ENCODE data around the genes COL6A3 and PRLH.

GRCh38 chr2:237361526-237362036, 52.4 kb downstream of the COL6A3 start:
- RRBS: no CpG with 5 or more reads among the region's 20 CpGs

DNA sequence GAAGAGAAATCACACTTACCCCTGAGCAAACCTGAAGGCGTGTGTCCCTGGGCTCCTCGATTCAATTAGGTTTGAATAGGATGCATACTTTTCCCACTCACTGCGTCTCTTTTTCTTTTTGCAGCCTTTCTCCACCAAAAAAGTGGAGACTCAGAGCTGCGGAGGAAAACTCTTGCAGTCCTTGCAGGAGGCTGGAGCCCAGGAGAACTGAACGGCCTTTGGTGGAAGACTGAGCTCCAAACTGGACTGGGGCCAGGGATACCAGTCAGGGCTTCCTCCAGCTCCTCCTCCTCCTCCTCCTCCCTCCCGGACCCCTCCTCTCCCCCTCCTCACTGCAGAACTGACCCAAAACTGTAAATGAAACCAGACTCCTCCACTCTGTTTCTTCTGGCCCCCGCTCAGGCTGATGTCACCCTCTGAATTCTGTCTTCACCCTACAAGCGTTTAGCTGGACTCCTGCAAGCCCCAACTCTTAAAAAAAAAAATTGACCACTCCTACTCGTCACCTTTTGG, at the start of gene COL6A3:
Gene COL6A3, minus strand, starts transcription at position 231 of the 513 bp plus-strand sequence.
- RRBS: no CpG with 5 or more reads among the region's 9 CpGs

DNA sequence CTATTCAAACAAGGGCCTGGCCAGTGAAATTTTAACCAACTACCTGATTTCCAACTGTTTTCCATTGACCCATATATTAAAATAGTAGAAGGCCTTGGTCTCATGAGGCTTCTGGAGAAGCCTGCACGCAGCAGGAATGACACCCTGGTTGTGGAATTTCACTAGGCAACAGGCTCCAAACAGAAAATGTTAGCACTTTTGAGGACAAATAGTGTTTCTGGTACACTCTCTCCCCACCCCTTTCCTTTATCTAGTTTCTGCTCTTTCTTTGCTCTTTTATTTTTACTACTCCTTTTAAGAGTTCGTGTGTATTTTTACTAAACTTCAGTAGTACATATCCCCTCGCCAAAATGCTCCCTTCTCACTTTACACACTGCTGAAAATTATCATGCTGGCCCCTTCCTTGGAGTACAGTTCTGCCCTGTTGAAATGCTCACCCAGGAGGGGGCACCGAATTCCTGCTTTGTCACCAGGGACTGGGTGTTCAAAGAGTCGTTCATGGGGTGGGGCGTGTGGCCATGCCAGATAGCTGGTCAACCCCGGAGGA, 22.0 kb upstream of the COL6A3 start:
- RRBS: no CpG with 5 or more reads among the region's 7 CpGs

DNA sequence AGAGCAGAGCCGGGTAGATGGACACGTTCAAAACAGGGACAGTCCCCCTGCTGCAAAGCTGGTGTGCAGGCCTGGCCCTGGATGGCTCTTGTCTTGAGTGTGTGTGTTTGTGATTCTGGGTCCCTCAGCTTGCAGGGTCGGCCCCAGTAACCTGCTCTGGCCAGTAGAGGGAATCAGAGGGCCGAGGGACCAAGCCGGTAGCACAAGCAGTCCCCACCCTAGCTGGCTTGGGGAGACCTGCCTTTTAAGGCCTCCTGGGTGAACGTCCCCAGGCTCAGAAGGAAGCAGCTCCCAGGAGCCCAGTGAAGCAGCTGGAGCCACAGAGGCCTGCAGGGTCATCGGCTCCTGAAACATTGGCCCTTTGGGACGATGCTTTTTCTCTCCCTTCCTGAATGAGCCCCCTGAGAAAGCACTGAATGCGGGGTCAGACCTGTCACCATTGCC, 15.5 kb upstream of the MLPH start:
- RRBS: no CpG with 5 or more reads among the region's 9 CpGs

- RRBS: under 1% methylated on average over 7 of the region's 25 CpGs
These were observed 12.3 kb upstream of the MLPH start for GRCh38 chr2:237474614-237475197.

DNA sequence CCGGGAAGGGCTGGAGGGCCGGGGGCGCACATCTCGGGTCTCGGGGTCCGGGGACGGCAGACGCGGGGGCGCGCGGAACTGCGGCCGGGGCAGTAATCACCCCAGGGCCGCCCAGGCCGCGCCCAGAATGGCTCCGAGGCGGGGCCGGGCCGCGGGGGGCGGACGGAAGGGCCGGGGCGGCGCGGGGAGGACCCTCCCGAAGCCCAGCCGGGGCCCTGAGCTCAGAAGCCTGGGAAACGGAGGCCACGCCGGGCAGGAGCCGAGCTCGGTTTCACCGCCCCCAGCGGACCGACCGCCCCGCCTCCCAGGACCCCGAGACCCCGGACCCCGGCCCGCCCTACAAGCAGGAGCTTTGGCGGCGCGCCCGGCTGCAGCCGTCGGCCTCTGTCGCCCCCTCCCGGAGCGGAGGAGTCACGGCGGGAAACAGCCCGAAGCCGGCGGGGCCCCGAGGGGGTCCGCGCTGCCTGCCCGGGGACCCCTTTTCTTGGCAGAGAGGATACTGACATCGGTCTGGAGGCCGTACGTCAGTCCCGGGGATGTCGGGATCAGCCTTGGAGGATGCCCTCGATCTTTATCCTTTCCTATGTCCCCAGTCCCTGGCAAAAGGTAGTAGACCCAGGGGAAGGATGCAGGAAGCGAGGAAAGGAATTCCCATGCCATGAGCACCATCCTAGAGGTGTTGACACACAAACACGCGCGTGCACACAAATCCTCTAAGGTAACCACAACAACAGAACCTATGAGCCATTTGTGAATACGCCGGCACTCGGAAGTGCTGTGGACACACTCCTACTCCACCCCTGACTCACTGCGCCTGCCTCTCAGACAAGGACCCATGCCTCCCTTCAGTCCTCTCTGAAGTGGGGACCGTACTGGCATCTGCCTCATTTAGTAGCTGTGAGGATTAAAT, 11.6 kb upstream of the MLPH start:
- RRBS: 1% methylated on average over 41 of the region's 77 CpGs

GRCh38 chr2:237486703-237487006, 396 bp upstream of the MLPH start:
- RRBS: no CpG with 5 or more reads among the region's 23 CpGs

GRCh38 chr2:237503291-237503655, 16.2 kb downstream of the MLPH start:
- RRBS: no CpG with 5 or more reads among the region's 14 CpGs

- RRBS: no CpG with 5 or more reads among the region's 17 CpGs
These were observed 16.5 kb upstream of the PRLH start for GRCh38 chr2:237549662-237550583.

- RRBS: no CpG with 5 or more reads among the region's 10 CpGs
These were observed at the start of gene PRLH for GRCh38 chr2:237566426-237566696. Gene PRLH, plus strand, starts transcription at chr2:237566574.

GRCh38 chr2:237697310-237698032, 70.1 kb downstream of the LRRFIP1 start:
- RRBS: no CpG with 5 or more reads among the region's 10 CpGs

DNA sequence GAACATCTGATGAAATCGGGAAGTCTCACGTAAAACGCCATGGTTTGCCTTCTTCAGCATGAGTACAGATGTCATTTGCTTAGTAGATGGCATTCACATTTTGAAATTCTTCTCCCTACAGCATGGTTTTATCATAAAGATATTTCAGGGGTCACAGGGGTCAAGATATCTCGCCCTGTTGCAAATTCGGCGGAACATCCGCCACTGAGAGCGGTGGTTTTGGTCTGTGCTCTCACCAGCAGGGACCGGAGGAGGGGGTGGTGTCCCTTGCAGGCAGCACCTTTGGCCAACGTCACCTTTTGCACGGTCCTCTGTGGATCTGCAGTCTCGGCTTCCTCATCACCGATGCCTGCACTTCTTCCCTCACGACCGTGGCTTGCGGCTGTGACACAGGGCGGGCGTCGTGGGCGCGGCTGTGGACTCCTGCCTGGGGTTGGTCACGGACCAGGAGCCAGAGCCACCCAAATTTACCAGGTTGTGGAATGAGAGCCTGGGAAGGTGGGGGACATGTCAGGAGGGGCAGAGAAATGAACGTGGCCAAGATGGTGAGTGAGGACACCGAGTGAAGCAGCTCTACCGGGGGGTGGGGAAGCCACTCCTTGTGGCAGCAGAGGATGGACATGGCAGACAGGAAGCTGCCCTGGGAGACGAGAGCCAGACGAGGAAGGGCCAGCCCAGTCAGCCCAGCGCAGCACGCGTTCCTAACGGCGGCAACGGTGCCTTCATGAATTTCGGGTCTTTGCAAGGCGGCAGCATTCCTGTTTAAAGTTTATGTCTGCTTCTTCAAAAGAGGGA, 84.0 kb downstream of the LRRFIP1 start:
- RRBS: no CpG with 5 or more reads among the region's 35 CpGs

GRCh38 chr2:237732959-237733833, 65.4 kb upstream of the RBM44 start:
- RRBS: 87% methylated on average over 2 of the region's 22 CpGs

DNA sequence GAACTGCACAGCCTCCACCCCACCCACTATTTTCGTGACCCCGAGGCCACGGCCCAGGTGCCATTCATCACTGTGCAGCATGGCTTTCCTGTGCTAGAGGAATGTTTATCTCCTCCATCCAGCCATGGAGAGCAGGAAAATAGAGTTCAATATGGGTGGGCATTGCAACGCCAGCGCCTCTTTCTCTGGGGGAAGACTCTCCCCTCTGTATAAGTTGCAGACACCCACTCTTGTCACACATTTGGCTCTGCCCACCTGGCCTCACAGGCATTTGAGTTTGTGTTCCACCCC, 57.8 kb upstream of the RBM44 start:
- RRBS: no CpG with 5 or more reads among the region's 5 CpGs

GRCh38 chr2:237742466-237743056, 56.0 kb upstream of the RBM44 start:
- RRBS: no CpG with 5 or more reads among the region's 7 CpGs

DNA sequence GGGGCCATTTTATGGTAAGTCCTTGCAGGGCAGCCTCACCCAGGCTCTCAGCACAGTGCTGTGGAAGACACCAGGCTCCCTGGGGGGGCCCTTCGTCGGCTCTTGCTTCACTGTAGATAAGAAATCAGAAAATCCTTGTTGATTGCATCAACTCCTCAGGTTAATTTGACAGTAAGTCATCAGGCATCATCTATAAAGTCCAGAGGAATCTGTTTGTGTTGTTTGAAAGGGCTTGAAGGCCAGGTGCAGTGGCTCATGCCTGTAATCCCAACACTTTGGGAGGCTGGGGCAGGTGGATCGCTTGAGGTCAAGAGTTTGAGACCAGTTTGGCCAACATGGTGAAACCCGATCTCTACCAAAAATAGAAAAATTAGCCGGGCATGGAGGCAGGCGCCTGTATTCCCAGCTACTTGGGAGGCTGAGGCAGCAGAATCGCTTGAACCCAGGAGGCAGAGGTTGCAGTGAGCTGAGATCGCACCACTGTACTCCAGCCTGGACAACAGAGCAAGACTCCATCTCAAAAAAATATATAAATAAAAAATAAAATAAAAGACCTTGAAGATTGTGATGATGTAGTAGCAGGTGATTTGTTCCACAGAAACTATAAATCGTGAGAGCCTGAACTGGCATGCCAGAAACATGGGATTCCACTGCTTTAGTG, 43.0 kb upstream of the RBM44 start:
- RRBS: no CpG with 5 or more reads among the region's 9 CpGs

GRCh38 chr2:237904903-237905758, 45.7 kb downstream of the RAMP1 start:
- RRBS: no CpG with 5 or more reads among the region's 17 CpGs

GRCh38 chr2:238167297-238167661, 8.5 kb downstream of the ERFE start:
- RRBS: no CpG with 5 or more reads among the region's 9 CpGs

DNA sequence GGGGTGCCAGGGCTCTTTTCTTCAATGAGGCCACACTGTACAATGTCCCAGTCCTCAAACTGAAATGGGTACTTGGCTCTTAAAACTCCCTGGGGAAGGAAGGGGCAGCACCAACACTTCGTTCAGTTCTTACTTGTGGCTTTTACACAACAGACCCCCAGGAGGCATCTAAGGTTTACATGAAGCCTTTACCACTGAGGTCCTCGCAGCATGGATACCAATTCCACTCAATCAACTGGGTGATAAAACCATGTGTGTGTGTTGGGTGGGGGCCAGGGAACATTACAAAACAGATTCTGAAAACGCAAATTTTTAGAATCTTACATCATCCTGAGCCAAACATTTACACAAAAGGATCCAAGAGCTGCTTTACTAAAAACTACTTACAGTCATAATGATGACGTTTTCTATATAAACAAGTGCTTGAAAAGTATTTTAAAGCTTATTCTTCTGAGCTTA, 10.5 kb downstream of the ERFE start:
- RRBS: no CpG with 5 or more reads among the region's 4 CpGs

- RRBS: no CpG with 5 or more reads among the region's 3 CpGs
These were observed 2.2 kb downstream of the ILKAP start for GRCh38 chr2:238201260-238201775.

All from retinal pigment epithelial cell (primary cell).